Cardiac atrium fibroblast (primary cell): ENCODE results near the gene NPC1.

DNA sequence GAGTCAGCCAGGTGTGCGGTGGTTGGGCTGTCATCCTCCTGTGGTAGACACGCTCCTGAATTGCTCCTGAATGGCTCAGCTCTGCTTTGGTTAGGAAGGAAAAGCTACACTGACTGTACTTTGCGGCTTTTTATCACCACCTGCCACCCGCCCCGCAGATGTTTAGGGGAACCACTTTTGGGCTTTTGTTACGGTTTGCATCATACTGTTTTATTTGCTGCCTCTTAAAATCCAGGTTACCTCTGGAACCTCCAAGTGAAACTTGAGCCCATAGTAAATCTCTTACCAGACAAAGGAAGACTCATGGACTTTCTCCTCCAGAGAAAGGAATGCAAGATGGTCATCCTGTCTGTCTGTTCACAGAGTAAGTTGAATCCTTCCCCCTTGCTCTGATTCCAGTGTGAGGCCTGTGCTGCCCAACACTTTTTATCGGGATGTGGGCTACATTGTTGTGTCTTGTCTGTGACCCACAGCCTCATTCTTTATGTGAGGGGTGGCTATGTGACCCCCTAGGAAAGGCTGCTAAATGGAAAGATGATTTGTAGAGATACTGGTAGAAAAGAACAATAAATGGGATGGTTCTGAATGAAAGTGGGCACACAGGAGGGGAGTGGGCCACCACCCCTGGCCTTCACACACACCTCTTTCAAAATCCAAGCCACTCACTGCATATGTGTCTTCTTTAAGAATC lies 23.2 kb downstream of the RMC1 start:
- RAMPAGE, long total RNA: no peak

DNA sequence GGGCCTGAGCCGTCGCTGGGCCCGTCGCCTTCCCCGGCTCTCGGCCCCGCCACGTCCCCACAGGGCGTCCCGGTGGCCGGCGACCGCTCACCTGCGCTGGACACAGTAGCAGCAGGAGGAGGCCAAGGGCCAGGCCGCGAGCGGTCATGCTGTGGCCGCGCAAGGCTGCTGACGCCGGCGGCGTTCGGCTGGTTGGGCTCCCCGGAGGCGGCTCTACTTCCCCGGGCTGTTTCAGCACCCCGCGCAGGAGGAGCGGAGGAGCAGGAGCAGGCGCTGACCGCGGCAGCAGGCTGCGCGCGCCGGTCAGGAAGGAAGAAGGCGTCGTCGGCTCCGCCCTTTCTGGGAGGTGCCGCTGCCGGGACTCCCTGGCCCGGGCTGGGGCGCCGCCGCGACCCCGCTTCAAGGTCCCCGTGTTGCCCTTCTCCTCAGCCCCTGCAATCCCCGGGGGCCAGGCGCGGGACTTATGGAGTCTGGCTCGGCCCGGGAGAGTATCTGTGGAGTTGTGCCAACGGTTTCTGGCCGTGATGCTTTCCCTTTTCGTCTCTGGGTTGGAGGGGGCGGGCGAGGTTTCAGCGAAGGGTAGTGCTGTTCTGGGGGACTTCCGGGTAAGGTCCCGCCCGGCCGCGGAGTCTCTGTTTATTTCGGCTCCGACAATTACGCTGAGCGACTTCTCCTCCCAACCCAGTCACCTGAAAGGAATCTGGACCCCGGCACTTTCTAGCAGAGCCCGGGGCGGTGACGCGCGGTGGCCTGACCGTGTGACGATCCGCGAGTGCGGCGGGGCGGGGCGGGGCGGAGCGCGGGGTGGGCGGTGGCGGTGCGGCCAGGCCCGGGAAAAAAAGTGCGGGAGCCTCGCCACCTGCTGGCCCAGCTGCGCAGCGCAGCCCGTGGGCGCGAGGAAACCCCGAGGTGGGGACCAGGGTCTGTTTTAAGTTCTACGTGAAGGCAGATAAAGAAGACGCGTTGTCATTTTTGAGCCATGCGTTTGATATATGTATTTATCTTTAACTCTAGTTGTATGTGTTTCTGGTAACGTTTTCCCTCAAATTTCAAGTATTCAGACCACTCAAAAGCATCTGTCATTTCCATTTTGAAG lies at the start of gene NPC1:
NPC1 (minus strand) TSS at position 311 of the 1,096 bp plus-strand sequence.
- RAMPAGE, long total RNA: no peak

GRCh38 chr18:23588723-23589611 lies 2.7 kb upstream of the NPC1 start:
- RAMPAGE, long total RNA: no peak

GRCh38 chr18:23907298-23908145 lies 107.0 kb upstream of the TTC39C start:
- RAMPAGE, long total RNA: no peak

DNA sequence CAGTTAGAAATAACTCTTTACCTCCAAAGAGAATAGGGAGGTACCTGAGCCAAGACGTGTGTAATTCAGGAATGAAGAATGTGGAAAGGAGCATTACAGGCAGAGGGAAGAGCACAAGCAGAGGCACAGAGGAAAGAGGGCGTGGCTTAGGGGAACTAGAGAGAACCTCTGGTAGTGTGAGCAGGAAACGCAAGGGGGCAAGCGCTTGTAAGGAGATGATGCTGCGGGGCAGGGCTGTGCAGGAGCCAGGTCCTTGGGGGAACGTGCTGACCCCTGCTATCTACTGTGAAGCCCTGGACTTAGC lies 50.1 kb upstream of the TTC39C start:
- RAMPAGE, long total RNA: no peak

DNA sequence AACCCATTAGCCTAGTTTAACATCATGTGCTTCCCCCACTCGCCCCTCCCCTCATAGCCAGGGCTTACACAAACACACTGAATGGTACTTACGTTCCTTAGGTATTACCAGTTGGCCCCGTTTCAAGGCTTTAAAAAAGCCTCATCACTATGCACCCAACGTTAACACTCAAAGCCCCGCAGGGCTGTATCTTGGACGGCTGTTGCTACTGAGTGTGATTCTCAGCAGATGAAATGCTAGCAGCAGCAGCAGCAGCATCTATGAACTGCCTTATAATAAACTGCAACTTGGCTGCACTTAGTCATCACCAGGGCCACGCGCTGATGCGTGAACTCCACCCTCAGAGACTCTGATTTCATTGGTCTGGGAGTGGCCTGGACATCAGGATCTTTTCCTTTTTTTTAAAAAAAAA lies 20.0 kb upstream of the TTC39C start:
- RAMPAGE, long total RNA: no peak

DNA sequence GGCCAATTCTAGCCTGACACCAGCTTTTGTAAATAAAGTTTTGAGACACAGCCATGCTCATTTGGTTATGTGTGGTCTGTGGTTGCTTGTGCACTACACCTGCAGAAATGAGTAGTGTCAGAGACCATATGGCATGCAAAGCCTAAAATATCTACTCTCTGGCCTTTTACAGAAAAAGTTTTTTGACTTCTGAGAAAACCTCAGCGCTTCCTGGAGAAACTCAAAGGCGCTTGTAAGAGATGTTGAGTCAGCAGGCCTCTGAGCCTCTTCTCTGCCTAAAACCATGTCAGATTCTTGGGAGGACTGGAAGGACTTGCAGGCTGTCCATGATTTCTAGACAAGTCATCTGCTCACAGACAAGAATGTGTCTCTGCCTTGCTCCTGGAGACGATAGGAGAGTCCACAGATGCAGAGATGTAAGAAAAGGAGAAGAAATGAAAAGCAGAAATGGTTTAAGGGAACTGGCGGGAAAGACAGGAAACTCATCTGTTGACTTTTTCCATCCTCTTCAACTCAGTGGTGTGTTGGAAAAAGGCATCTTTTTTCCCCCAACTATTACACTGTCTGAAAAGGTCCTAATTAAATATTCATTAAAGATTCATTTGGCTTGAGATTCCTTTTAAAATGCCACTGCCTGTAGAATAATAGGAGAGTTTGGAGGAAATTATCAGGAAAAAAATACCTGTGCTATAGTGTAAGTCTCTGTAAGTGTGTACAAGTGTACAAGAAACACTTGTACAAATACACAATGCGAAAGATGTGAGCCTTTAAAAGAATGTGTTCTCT lies 5.3 kb downstream of the TTC39C start:
- RAMPAGE, long total RNA: no peak

DNA sequence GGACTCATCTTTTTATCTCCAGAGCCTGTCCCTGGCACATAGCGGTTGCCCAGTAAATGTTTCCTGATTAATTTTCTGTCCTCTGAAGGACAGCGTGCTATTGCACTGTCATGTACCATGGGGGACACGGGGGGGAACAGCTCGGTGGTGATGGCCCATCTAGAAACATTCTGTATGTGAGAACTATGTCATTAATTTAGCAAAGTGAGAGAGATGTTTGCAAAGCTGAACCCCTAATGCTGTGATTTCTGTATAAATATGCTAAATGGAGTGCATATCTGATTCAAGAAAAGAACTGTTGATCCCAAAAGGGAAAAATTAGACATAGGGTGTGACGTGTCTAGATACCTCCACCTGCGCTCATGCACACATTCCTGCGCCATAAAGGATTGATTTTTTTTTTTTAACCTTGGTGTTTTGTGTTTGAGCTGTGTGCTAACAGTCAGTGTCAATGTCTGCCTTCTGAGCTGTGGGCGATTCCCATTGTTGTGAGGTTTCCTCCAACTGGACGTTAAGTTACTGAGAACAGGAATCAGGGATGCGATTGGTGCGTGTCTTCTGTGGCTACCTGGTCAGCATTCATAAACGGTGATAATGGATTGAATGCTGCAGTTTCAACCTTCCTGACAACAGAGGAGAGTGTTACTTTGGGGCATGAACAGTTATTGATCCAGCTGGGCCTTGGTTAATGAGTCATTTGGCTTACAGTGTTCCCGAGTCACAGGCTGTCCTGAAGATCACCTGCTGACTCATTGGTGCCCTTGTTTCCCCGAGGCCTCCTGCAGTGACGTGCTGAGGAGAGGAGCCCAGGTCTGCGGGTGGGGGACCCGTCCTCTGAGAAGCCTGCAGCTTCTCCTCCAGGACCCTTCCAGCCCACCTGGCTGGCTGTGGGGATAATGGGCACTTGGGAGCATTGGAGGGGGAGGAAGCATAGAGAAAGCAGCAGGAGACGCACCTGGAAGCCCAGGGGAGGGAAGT lies 26.0 kb upstream of the CABYR start:
- RAMPAGE, long total RNA: no peak

DNA sequence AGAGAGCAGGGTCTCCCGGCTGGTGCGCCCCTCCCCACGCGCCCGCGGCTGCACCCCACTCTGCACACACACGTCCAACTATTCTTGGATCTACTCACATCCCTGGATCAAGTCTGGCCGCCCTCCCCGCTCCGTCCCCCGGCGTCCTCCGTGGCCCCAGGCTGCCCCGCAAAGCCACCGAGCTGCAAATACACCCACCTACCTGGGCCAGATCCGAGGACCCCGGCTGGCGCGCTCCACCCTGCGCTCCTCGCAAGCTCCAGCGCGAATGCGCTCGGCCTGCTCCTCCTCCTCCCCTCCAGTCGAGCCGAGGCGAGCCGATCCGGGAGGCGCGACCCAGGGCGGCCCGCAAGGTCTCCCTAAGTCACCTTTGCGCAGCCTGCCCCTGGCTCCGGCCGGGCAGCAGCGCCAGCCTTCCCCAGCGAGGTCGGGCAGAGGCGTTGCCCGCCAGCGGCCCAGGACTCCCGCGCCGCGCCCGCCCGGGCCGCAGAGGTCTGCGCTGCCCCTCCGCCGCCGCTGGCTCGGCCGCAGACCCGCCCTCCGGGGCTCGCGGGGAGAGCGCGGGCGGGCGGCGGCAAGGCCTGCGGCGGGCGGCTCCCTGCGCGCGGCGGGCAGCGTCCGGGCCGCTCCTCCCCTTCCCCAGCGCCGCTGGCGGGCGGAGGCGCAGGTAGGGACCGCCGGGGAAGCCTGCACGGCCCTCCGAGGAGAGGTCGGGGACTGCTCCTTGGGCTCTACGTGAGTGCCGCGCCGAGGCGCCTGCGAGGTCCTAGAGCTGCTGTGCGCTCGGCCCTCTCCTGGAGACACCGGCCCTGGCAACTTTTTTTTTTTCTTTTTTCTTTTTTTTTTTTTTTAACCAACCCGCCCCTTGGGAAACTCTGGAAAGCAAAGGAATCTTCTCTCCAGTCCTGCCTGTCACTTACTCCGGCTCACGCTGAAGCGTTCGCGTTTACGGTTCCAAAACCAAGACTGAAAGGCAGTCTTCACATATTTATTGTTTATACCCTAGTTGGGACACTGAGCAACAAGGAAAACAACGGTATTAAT lies 125.9 kb downstream of the OSBPL1A start:
- RAMPAGE, long total RNA: no peak

DNA sequence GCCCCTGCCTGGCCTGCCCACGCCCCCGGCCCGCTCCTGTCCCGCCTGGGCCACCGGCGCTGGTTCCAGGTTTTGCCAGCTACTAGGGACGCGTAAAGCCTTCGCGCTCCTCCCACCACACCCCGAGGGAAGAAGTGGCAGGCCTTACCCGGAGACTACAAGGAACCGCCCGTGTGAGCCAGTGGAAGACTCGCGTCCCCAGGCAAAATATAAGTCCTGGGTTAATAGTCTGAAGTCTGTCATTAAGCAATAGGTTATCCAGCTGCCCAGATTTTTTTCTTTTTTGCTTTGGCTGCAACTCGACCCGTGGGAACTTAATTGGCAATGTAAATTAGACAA lies 297 bp upstream of the OSBPL1A start:
- RAMPAGE, long total RNA: no peak

- RAMPAGE, long total RNA: no peak
Measured at GRCh38 chr18:24659554-24660877, 199.6 kb downstream of the HRH4 start.

DNA sequence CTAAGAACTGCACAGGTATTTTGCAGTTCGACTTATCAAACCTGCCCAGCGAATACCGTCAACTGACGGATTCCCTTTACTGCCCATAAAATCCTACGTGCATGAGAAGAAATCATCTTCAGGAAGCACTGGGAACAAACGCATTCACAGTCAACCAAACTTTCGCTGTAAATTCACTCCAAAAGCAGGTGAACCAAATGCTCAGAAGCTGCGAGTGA lies 3.3 kb downstream of the ZNF521 start:
- RAMPAGE, long total RNA: no peak

DNA sequence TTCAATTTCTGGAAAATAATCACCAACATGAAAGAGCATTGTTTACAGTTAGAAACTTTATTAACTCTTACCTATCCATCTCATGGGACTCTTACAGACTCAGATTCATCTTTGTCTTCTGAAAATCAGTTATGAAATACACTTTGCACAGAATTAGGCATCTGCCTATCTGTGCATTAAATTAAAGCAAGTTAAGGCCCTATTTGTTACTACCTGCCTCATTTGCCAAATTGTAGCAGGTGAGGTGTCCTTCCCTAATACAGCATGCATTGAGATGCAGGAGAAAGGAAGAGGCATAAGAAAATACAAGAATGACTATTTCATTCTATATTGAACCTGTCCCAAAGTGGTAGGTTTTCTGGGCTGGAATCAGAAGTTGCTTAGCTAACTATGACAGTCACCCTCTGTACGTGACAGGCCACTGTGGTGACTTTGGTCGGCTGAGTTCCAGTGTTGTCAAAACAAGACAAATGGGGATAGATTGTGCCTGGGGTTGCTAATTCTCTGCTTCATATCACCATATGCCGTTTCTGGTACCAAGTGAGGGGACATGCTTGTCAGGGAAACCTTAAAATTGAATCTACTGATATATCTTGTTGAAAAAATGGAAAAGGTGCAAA lies 158.2 kb downstream of the KCTD1 start:
- RAMPAGE, long total RNA: no peak

- RAMPAGE, long total RNA: no peak
Measured at GRCh38 chr18:26862927-26863728, 2.4 kb downstream of the AQP4 start.

DNA sequence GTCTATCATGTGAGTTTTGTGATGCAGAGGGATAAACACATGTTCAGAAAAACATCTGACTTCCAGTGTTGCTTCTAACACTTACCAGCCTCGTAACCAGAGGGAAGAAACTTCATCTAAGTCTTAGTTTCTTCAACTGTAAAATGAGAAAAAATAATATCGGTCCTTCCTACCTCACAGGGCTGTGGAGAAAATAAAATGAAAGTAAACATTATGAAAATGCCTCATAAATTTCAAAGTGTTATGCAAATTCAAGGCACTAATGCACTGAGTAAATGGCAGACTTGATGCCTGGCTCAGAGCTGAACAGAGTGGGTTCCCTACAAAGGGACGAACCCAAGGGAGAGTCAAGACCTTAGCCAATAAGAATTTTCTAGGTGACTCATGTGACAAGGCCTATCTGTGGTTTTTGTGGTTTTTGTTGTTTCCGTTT lies 113.1 kb upstream of the AQP4 start:
- RAMPAGE, long total RNA: no peak

- RAMPAGE, long total RNA: no peak
Measured at GRCh38 chr18:28002861-28003383, 174.0 kb downstream of the CDH2 start.

GRCh38 chr18:28174185-28174633 lies 2.7 kb downstream of the CDH2 start:
- RAMPAGE, long total RNA: no peak

- RAMPAGE, long total RNA: no peak
Measured at GRCh38 chr18:28174922-28175982, 1.7 kb downstream of the CDH2 start.

GRCh38 chr18:31029427-31029850 lies 13.1 kb downstream of the DSC3 start:
- RAMPAGE, long total RNA: no peak

- RAMPAGE, long total RNA: no peak
Measured at GRCh38 chr18:31100450-31100842, 1.8 kb downstream of the DSC2 start.